Helper T cell (primary cell): ENCODE results near the genes C1QC, LACTBL1, HTR1D, GALE, PNRC2, MYOM3 and NCMAP.

DNA sequence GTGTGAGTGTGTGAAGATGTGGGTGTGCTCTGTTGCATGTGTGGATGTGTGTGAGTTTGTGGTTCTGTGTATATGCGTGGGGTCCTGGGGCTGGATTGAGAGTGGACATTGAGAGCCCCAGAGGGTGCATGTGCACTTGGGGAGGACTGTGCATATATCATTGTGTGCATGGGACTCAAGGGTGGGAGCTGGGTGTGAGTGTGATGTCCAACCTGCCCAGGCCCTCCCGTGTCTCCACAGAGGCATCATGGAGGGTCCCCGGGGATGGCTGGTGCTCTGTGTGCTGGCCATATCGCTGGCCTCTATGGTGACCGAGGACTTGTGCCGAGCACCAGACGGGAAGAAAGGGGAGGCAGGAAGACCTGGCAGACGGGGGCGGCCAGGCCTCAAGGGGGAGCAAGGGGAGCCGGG, 947 bp downstream of the C1QA start:
- PRO-cap, 2 experiments = no peak in any of the 2 experiments

DNA sequence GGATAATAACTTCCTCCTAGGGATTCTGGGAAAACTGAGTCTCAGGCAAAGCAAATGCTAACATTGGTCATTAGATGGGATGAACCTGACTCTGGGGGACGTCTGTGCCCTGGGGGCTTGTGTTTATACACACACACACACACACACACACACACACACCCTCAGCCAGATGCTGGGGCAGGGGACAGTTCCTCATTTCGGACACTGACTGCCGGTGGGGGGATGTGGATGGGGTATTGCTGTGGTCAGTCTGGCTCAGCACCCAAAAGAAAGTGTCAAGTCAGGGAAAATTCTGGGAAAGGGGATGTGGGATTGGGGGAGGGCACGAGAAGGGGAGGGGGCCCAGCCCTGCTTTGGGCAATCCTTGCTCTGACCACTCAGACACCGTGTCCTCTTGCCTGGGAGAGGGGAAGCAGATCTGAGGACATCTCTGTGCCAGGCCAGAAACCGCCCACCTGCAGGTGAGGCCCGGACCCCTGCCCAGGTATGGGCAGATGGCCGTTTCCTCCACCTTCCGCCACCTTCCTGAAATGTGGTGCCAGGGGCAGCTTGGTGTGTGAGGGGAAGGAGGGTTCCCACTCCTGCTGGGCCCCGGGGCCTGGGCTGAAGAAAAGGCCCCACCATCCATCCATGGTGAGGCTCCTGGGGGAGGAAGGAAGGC, at the start of gene C1QC:
Gene C1QC, plus strand, starts transcription at position 380 of the 661 bp plus-strand sequence.
- PRO-cap, 2 experiments = no peak in any of the 2 experiments

GRCh38 chr1:22794484-22795010, 83.9 kb downstream of the EPHB2 start:
- PRO-cap, 2 experiments = no peak in any of the 2 experiments

- PRO-cap, 2 experiments = no peak in any of the 2 experiments
Measured at GRCh38 chr1:22972625-22973268, at the start of gene LACTBL1. LACTBL1 (minus strand) TSS chr1:22972866.

DNA sequence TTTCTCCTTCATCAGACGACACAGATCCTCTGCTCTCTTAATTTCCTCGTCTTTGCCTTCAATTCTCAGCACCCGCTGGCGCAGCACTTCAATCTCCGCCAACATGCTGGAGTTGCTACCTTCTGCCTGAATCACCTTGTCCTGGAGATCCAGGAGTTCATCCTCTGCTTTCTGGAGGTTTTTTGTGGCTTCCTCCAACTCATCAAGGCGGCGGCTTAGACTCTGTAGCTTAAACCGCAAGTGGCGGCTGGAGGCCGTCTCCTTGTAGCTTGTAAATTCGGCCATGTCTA, 74.7 kb downstream of the KDM1A start:
- PRO-cap, 2 experiments = no peak in any of the 2 experiments

DNA sequence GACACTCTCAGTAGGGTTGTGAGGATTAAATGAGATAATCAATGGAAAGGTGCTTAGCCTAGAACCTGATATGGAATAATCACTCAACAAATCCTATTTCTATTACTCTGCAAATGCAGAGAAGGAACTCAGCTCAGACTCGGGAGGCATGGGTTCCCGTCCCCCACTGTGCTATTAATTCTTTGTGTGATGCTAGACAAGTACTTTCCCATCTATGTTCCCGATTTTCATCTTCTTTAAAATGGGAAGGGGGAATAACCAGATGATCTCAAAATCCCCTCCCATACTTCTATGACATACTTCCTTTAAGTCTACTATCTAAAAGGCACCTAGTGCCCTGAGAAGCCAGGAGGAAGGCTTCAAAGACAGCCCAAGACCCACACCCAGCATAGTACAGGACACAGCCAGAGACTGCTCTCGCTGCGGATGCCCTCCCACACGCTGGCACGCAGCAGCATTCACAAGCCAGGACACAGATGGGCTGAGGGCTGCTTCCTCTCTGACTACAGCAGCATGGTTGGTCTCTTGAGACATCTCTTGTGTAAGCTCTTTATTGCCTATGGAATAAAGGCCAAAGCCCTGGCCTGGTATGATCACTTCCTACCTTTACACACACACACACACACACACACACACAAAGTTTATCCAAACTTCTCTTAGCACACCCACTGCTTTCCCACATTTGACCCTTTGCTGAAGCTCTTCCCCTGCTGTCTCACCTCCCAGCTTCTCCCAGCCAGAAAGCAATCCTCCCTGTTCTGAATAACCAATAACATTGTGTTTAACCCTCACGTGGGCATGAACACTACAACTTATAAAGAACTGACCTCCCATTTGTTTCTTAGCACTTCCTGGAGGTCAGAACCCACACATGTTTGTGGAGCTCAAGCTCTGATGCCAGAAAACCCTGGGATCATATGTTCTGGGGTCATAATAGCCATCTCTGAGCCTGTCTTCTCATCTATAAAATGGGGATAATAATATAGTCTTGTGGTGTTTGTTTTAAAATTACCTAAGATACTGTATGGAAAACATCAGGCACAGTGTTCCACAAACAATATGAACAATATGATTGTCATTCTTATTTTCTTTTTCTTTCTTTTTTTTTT, 47.6 kb downstream of the HTR1D start:
- PRO-cap, 2 experiments = no peak in any of the 2 experiments

GRCh38 chr1:23216768-23217827, at the start of gene HTR1D:
HTR1D (minus strand) TSS chr1:23217502.
- PRO-cap, 2 experiments = no peak in any of the 2 experiments

GRCh38 chr1:23442421-23442745, 17.8 kb upstream of the TCEA3 start:
- PRO-cap, 2 experiments = no peak in any of the 2 experiments

- PRO-cap, 2 experiments = peak in 2 of 2 experiments; most common plus-strand start chr1:23800981 (in 2); most common minus-strand start chr1:23800781 (in 2)
Measured at GRCh38 chr1:23800624-23801205, at the start of gene GALE. GALE (minus strand) TSS chr1:23800754.

DNA sequence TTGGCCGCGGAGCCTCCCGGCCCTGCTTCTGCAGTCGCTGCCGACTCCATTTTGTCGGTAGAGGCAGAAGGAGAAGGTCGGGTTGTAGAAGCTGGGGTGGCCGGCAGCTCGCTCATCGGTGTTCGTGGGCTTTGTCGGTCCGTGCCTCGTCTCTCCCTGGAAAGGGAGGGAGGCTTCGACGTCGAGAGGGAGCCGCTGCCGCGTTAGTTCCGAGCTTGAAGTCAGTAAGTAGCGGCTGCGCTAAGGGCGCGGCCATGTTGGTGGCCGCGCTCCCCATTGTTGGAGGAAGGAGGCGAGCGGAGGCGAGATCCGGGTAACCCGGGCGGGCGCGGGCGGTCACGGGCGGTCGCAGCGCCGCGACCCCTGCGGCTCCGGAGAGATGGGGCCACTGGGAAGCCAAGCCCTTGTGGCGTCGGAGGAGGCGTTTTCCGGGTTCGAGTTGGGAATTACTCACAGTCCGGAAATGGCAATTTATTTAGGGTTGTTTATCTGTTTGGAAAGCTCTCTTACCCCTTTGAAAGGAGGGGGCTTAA, at the start of gene PNRC2:
Gene PNRC2, plus strand, starts transcription at position 54 of the 533 bp plus-strand sequence.
- PRO-cap, 2 experiments = peak in 2 of 2 experiments; most common plus-strand start position 54 of the sequence (in 2); most common minus-strand start position 281 of the sequence (in 1)

- PRO-cap, 2 experiments = no peak in any of the 2 experiments
Measured at GRCh38 chr1:24107747-24108288, 4.1 kb downstream of the MYOM3 start.

DNA sequence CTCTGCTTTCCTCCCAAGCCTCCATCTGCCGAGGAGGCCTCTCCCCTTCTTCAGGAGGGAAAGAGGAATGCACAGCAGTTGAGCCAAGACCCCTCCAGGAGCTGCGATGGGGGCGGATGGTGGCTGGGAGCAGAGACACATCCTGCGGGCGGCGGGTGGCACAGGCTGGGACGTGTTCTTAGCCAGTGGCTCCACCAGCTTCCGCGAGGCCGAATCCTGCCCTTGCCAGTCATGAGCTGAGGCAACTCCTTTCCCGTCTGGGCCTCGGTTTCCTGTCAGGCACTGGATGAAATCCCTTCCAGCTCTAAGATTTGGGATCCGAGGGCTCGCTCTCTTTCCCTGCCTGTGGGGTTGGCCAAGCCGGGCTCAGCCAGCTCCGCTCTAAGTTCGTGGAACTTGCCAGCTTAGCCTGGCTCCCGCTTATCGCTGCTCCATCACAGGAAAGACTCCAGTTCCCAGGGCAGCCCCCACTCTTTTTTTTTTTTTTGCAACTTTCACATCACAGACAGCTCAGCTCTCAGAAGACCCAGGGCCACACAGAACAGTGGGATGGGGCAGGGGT, 584 bp downstream of the MYOM3 start:
- PRO-cap, 2 experiments = no peak in any of the 2 experiments

DNA sequence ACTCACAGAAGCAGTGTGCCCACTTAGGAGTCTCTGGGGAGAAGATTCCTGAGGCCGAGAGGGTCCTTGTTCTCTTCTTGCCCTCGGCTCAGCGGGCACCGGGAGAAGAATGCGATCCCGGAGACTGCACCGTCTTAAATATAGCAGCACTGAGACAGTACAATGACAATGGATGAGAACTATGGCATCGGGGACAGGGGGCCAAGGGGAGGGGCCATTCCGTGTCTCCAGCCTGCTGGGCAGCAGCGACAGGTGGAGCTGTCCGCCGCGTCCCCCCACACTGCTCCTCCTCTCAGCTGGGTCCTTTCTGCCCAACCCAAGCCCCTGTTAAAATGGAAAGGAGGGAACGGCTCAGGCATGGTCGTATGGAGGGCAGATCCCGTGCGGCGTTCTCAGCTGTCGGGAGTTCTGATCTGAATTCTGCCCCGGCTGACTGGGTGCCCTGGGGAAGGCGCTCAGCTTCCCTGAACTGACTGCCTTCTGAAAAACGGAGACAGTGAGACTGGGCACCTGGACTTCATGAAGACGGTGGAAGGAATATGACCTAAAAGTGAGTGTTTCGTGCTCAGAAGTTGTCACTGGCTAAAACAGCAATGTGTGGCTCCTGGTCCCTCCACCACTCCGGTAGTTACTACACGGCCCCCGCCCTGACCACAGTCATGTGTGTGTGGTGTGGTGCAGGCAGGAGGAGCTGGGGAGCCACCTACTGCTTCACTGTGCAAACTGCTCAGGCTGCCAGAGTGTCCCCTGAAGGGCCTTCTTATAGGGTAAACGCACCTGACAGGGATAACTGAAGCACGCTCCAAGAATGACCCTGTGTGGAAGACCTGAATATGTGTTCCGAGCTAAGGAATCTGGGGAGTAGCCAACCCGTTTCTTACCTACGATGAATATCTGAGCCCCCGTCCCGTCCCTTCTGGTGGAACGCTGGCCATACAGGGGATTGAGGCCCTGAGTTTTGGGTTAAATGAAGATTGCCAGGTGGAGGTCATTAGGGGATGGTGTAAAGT, at the start of gene MYOM3:
Gene MYOM3, minus strand, starts transcription at position 111 of the 1,010 bp plus-strand sequence.
- PRO-cap, 2 experiments = no peak in any of the 2 experiments

- PRO-cap, 2 experiments = no peak in any of the 2 experiments
Measured at GRCh38 chr1:24236199-24236679, 49.1 kb upstream of the IFNLR1 start.

DNA sequence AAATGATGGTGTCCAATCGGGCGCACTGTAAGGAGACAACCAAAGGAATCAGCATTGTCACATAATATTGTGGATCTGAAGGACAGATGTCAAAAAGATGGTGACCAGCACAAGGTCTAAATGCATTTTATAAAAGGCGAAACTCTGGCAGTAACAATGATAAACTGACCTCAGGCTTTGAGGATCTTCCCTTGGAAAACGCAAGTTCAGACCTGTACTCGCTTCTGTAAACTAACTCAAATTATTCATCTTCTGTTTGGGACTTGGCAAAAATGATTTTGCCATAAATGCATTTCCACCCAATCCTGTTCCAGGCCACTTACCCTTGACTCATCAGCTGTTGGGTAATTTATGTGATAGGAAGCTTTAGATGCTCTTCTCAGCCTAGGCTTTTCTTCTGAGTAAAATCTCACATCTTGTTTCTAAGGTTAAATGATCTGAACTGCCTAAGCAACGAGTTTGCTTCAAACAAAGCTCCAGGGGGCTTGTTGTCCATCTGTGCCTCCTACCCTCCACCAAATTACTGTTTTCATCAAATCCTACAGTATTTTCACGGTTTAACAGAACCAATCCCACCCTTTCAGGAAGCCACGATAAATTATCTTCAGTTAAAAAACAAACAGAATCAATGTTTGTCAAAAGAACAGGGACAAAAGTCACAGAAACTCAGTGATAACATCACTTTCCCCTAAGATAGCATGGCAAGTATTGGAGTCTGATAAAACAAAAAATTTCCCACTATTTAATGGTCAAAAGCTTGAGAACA, 33.6 kb downstream of the STPG1 start:
- PRO-cap, 2 experiments = no peak in any of the 2 experiments

DNA sequence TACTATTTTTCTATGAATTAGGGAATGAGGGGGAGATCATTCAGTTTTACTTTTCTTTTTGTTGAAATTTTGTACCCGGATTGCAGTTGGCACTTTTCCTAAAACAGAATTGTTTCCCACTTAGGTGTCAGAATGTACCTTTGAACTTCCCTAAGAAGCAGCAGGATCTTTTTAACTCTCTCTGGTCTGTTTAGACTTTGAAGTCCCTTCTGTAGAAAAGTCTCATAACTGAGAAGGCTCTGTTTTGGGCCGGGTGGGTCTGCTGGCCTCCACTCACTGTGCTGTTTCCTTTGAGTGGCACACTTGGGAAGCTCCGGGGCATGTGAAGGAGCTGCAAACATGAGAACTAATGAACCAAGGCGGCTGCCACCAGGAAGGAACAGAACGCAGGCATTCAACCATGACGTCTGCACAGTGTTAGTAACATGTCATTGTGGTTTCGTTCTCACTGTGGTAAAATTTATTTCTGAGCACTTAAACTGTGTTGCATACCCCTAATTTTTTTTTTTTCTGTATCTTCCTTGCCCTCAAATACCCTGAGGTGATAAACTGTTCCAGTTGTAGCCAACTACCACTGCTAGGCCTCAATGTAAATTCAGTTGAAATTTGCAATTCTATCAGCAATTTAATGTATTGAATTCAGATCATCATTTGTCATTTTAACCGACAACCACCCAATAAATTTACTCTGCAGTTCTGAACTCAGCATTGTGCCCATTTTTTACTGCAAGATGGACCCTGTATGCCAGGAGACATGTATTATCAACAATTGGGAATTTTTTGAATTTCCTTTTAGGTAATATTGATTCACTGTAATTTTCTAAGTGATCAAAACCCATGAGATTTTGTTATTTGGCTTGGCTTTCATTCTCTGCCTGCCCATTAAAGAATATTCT, 19.3 kb upstream of the NCMAP start:
- PRO-cap, 2 experiments = peak in 2 of 2 experiments; most common minus-strand start position 324 of the sequence (in 1)

GRCh38 chr1:24555821-24556405, at the start of gene NCMAP:
NCMAP (plus strand) TSS chr1:24556087.
- PRO-cap, 2 experiments = no peak in any of the 2 experiments

DNA sequence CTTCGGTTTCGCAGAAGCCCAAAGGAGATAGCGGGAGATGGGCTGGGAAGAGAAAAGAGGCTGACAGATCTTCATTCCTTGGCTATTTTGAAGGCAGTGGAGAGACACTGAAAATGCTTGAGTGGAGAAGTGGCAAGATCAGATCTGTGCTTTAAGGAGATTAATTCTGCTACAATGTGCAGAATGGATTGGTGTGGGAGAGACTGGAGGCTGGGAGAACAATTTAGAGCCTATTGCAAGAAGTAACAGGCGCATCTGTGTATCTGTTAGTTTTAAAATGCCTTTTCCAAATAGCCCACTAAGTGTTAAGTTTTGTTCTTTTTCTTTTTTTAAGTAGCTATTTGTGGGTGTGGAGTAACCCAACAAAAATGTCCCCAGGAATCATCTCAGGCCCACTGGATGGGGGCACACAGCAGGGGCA, 24.0 kb upstream of the SRRM1 start:
- PRO-cap, 2 experiments = no peak in any of the 2 experiments

DNA sequence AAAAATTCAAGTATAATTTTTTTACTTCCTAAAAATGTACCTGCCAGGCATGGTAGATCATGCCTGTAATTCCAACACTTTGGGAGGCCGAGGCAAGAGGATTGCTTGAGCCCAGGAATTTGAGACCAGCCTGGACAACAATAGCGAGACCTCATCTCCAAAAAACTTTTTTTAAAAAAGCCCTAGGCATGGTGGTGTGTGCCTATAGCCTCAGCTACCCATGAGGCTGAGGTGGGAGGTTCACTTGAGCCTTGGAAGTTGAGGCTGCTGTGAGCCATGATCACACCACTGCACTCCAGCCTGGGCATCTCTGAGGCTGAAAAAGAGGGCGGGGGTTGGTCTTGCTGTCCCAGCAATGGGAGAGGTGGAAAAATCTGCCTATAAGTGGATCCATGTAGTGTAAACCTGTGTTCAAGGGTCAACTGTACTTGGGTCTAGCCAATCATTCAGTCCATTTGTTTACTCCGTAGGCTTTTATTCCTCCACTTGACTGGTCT, 31.7 kb downstream of the SRRM1 start:
- PRO-cap, 2 experiments = no peak in any of the 2 experiments

- PRO-cap, 2 experiments = no peak in any of the 2 experiments
Measured at GRCh38 chr1:24745685-24746145, 468 bp downstream of the CLIC4 start.